ENCODE measurements around a stretch of chr15.

GRCh38 chr15:78477610-78478096 lies 29.7 kb upstream of the HYKK start:
- PRO-cap: no peak

DNA sequence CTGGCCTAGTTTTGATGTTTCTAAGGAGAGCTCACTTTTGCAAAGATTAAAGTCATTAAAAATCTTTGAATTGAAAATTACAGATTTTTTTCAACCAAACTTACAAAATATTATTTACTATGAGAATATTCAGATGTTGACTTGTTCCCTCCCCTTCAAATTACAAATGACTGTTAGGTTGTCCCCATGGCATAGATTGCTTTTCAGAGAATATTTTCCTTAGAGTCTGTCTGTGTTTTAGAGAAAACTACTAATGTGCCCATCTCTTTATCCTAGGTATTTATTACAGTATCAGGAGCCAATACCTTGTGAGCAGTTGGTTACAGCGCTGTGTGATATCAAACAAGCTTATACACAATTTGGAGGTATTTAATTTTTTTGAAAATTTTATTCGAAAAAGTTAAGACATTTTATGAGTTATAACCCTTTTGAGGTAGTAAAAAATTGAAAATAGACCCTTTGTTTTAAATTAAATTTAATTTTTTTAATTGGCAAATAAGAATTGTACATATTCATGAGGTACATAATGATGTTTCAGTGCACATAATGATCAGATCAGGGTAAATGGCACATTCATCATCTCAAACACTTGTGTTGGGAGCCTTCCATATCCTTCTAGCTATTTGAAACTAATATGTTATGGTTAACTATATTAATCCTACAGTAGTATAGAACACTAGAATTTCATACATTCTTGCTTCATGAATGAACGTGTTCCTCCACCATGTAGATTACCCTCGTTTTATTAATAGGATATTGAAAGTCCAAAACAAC lies 4.5 kb downstream of the PSMA4 start:
- PRO-cap: no peak

DNA sequence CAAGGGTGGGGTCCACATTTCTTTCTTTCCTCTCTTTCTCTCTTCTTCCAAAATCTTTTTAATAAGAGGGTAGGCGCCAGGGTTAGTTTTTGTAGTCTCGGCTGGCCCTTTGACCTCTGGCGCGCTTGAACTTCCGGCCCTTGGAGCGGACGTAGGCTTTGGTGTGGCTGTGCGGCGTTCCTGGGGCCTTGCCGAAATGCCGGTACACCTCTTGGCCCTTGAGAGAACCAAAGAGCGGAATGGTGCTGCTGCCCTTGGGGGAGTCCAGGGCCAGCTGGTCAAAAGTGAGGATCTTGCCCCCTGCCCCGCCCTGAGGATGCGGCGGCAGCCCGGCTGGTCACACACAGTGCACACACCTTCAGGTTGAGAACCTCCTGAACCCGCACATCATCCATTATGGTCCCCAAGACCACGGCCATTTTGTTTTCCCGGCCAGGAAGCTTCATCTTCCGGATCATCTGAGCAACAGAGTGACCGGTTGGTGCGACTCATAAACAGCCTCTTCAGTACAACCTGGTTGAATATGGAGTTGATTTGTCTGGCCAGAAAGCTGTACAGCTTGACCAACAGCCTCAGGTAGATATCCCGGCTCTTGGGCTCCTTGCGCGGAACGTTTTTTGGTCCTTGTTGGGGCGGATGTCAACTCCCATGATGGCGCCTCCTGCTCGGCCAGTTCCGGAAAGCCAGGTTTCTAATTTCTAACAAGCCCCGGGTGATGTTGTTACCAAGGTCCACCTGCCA lies 20.1 kb upstream of the CHRNB4 start:
- PRO-cap: no peak

GRCh38 chr15:78726862-78727359 lies 84.4 kb downstream of the ADAMTS7 start:
- PRO-cap: no peak

DNA sequence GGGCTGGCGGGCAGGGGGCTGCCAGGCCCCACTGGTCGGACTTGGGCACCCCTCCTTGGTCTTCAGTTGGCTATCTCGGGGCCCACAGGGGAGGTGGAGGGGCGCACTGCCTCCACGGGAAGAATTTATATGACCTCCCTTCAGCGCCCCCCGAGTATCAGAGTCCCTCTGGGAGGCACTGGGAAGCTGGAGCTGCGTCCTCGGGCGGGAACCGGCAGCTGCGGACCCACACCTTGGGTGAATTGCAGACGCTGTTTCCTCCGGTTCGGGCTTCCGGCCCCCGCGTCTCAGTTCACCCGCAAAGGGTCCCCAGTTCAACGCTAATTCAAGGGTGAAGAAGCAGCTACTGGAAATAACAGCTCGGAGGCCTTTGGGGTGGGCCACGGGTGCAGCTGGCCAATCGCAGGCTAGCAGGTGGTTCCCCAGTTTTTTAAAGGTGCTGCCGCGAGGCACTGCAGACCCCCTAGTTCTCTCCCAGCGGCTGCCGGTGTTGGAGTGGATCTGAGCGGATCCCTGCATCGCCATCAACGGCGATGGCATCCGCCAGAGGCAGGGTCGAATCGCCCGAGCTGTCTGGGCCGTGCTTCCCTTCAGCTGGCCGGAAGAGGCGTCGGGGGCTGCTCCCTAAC lies 19.3 kb upstream of the ADAMTS7 start:
- PRO-cap: no peak

- PRO-cap: no peak
Observed at GRCh38 chr15:78979614-78980172, 34.8 kb upstream of the CTSH start.

DNA sequence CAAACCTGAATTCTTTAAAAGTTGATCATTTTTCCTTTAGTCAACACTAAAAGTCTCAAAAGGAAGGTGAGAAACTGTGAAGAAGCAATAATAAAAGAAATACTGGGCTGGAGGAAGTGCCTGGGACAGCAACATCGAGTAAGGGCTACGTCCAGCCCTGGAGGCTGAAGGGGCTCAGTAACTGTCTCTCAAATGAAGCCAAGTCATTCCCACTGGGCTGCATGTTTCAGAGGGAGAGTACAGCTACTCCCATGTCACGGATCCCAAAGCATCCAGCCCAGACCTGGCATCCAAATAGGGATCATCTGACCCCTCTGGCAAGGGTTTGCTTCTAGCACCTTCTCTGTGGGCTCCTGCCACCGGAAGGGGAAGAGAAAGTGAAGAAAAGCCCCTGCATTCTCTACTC lies 64.4 kb upstream of the CTSH start:
- PRO-cap: unidirectional peak, minus-strand start at position 265 of the sequence

- PRO-cap: no peak
Observed at GRCh38 chr15:79204655-79205204, 77.8 kb upstream of the ANKRD34C start.

GRCh38 chr15:79243760-79244175 lies 38.8 kb upstream of the ANKRD34C start:
- PRO-cap: no peak

- PRO-cap: no peak
Observed at GRCh38 chr15:79656026-79656425, 223.9 kb downstream of the MINAR1 start.

DNA sequence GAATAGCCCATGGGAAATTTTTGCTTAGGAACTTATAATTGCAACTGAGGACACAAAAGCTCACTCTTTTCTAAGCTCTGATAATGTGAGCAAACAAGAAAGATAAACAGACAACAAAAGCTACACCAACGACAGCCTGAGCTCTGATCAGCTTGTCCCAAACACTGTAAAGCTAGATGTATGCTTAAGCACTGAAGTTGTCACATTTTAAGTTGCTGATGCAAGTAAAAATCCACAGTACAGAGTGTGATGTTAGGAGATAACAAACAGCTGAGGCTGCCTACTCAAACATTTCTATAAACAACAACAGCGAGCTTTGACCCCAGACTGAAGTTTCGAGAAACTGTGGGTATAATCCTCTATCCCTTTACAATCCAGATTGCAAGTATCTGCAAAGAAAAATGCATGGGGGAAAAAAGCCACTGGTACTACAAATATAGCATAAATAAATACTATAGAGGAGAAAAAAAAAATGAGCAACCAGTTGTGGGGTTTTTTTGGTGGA lies 10.7 kb downstream of the MTHFS start:
- PRO-cap: no peak

GRCh38 chr15:79922474-79922628 lies 25.5 kb upstream of the MTHFS start:
- PRO-cap: no peak

DNA sequence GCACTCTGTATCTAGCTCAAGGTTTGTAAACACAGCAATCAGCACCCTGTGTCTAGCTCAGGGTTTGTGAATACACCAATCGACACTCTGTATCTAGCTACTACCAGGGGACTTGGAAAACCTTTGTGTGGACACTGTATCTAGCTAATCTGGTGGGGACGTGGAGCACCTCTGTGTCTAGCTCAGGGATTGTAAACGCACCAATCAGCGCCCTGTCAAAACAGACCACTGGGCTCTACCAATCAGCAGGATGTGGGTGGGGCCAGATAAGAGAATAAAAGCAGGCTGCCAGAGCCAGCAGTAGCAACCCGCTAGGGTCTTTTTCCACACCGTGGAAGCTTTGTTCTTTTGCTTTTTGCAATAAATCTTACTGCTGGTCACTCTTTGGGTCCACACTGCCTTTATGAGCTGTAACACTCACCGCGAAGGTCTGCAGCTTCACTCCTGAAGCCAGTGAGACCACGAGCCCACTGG lies 42.4 kb upstream of the ZFAND6 start:
- PRO-cap: no peak

- PRO-cap: unidirectional peak, plus-strand start at chr15:80072568
Observed at GRCh38 chr15:80072103-80073186, 13.0 kb downstream of the ZFAND6 start.

GRCh38 chr15:80259567-80260381 lies 7.8 kb upstream of the CTXND1 start:
- PRO-cap: no peak

GRCh38 chr15:80317319-80317976 lies 65.4 kb upstream of the CTXND1 start:
- PRO-cap: no peak

DNA sequence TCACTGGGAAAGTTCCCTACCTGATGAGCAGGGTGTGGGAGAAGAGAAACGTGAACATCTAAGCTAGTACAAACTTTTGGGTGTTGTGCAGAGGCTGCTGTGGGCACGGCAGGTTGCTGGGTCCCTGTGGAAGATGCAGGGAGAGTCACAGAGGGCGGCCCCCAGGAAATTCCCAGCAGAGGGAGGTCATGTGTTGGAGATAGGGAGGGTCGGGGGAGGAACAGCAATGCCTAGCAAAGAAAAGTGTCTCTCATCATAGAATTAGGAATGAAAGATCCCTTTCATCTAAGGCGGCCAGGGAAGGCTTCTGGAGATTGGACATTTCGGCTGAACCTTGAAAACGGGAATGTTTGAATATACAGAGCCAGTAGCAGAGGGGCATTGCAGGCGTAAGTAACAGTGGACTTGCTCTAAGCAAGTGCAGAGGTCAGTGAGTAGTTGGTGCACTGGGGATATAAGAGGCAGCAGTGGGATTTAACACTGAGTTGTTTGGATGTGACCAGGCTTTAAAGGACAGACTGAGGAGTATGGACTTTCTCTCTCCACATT lies 1.2 kb downstream of the ARNT2 start:
- PRO-cap: no peak

- PRO-cap: no peak
Observed at GRCh38 chr15:80513994-80514442, 109.8 kb downstream of the ARNT2 start.

DNA sequence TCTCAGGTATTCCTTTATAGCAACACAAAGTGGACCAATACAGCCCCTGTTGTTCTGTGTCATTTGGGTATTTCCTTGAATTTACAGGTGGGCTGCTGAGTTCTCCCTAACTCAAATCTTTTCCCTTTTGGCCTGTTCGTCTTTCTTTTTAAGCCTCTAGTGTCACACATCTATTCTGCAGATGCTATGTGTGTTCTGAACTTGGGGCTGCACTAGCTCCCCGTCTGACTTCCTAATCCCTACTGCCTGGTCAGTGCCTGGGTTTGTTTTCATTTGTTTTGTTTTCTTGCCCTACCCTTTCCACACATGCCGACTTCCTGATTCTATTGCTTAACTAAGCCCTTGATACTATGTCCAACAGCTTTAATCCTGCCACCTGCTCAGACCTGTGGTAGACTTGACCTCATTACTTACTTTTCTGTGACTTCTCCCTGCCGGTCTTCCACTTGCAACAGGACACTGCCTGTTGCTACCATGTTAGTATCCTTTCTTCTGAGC lies 39.4 kb upstream of the CEMIP start:
- PRO-cap: no peak

DNA sequence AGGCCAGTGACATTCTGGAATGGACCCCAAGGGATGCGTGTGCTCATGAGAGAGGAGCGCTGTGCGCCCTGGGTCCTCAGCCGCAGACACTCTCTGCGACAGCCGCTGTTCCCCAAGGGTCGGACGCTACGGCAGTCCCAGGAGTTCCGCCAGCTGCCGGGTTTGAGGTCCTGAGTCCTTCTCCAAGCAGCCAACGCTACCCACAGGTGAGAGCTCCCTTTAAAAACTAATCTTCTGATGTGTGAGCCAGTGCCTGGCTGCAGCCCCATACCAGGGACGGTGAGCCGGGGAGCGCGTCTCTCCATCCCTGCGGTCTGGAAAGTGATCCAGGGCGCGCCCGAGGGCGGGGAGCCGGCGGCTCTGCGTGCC lies 1.2 kb downstream of the CEMIP start:
- PRO-cap: no peak